ENCODE results near the genes SLC16A2, ATRX and MAGT1.

DNA sequence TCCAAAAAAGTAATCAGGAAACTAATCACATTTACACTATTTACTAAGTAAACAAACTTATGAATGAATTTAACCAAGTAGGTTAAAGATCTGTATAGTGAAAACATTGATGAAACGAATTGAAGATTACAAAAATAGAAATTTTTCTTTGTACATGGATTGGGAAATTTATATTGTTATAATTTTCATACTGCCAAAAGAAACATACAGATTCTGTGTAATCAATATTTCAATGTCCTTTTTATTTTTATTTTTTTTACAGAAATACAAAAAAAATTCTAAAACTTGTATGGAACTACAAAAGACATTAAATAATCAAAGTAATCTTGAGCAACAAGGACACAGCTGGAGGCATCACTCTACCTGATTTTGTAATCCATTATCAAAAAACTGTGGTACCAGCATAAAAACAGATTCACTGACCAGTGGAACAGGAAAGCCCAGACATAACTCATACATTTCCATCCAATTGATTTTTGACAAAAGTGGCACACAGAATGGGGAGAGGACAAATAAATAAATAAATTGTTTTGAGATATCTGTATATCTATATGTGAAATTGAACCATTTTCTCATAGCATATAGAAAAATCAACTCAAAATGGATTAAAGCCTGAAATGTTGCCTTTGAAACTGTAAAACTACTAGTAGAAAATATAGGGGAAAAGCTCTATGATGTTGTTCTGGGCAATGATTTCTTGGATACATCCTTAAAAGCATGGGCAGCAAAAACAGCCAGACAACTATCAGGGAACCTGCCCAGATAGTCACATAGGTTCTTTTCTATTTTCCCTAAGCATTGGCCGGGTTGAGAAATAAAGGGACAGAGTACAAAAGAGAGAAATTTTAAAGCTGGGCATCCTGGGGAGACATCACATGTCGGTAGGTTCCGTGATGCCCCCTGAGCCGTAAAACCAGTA is 299.7 kb upstream of the ZCCHC13 start:
- PRO-cap = no peak

DNA sequence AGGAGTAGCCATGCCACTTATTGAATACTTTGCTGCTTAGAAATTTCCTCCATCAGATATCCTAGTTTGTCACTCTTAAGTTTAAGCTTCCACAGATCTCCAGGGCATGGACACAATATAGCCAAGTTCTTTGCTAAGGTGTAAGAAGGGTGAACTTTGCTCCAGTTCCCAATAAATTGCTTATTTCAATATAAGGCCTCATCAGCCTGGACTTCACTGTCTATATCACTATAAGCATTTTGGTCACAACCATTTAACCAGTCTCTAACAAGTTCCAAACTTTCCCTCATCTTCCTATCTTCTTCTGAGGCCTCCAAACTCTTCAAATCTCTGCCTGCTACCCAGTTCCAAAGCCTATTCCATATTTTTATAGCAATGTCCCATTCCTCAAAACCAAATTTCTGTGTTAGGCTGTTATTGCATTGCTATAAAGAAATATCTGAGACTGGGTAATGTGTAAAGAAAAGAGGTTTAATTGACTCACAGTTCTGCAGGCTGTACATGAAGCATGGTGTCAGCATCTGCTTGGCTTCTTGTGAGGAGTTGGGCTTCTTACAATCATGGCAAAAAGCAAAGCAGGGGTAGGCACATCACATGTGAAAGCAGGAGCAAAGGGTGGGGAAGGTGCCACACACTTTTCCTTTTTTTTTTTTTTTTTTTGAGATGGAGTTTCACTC is 213.3 kb upstream of the ZCCHC13 start:
- PRO-cap = no peak

GRCh38 chrX:74237991-74238576 is 65.9 kb upstream of the ZCCHC13 start:
- PRO-cap = no peak

- PRO-cap = bidirectional peak, plus-strand start at chrX:74293635, minus-strand start at chrX:74293530
These were observed 10.6 kb upstream of the ZCCHC13 start for GRCh38 chrX:74293179-74293932.

- PRO-cap = bidirectional peak, plus-strand start at chrX:74421501, minus-strand start at chrX:74421315
These were observed at the start of gene SLC16A2 for GRCh38 chrX:74421230-74421802. SLC16A2 (plus strand) TSS chrX:74421493.

GRCh38 chrX:74421803-74422564 is 691 bp downstream of the SLC16A2 start:
- PRO-cap = no peak

GRCh38 chrX:74423046-74423640 is 1.9 kb downstream of the SLC16A2 start:
- PRO-cap = unidirectional peak, minus-strand start at chrX:74423173

DNA sequence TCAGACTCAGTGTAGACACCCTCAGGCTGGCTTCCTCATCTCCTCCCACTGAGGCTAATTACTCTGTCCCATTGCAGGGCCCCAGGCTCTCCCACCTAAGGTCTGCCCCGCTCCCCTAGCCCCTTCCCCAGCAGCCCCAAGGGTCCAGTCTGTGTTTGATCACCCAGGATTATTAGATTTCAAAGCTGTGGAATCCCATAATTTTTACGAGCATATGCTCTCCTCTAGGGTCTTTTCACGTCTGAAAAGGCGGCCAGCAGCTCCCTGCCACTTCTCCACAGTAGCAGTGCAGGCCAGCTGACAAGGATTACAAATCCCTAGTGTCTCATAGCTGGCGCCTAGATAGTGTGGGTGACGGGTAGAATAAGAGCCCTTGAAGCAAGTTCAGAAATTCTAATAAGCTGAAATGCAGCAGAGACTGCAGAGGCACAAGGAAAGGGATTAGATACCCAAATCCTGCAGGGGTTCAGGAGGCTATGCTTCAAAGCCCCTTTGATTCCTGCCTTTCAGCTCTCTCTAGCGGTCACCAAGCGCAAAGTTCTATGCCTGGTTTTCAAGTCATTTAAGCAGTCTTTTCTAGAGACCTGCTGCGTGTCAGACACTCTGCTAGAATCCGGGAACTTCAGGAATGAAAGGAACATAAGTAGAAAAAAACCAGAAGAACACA is 79.3 kb downstream of the RLIM start:
- PRO-cap = no peak

DNA sequence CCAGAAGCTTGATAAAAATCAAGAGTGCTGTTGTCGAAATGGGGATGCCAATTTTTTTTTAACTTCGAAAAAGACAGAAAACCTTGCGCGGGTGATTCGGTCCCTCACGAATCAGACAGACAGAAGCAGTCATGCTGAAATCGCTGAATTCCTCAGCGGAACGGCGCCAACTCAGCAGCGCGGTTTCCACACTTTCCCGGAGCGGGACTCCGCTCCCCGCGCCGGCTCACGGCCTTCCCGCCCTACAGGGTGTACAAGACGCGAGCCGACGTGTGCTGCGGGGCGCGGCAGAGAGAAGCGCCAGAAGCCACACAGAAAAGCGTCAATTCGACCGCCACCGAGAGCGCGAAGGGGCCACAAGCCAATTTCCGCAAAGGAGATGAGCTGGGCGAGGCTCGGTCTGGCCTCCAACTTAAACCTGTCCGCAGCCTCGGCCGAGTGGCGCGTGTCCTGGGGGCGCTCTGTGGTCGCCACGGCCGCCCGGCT is 1.3 kb downstream of the NEXMIF start:
- PRO-cap = no peak

- PRO-cap = no peak
These were observed 653 bp downstream of the NEXMIF start for GRCh38 chrX:74924418-74925180.

GRCh38 chrX:75087053-75087365 is 69.1 kb downstream of the ABCB7 start:
- PRO-cap = no peak

- PRO-cap = unidirectional peak, minus-strand start at chrX:75747056; unidirectional peak, minus-strand start at chrX:75747098
These were observed 38.1 kb downstream of the MAGEE2 start for GRCh38 chrX:75746793-75747474.

- PRO-cap = no peak
These were observed 103.8 kb downstream of the ATRX start for GRCh38 chrX:77681910-77682827.

DNA sequence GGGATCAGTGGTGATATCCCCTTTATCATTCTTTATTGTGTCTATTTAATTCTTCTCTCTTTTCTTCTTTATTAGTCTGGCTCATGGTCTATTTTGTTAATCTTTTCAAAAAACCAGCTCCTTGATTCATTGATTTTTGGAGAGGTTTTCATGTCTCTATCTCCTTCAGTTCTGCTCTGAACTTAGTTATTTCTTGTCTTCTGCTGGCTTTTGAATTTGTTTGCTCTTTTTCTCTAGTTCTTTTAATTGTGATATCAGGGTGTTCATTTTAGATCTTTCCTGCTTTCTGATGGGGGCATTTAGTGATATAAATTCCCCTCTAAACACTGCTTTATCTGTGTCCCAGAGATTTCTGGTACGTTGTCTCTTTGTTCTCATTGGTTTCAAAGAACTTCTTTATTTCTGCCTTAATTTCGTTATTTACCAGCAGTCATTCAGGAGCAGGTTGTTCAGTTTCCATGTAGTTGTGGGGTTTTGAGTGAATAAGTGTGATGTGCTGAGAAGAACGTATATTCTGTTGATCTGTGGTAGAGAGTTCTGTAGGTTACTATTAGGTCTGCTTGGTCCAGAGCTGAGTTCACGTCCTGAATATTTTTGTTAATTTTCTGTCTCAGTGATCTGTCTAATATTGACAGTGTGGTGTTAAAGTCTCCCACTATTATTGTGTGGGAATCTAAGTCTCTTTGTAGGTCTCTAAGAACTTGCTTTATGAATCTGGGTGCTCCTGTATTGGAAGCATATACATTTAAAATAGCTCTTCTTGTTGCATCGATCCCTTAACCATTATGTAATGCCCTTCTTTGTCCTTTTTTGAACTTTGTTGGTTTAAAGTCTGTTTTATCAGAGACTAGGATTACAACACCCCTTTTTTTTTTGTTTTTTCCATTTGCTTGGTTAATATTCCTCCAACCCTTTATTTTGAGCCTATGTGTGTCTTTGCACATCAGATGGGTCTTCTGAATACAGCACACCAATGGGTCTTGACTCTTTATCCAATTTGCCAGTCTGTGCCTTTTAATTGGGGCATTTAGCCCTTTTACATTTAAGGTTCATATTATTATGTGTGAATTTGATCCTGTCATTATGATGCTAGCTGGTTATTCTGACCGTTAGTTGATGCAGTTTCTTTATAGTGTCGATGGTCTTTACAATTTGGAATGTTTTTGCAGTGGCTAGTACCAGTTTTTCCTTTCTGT is 32.3 kb downstream of the ATRX start:
- PRO-cap = no peak

DNA sequence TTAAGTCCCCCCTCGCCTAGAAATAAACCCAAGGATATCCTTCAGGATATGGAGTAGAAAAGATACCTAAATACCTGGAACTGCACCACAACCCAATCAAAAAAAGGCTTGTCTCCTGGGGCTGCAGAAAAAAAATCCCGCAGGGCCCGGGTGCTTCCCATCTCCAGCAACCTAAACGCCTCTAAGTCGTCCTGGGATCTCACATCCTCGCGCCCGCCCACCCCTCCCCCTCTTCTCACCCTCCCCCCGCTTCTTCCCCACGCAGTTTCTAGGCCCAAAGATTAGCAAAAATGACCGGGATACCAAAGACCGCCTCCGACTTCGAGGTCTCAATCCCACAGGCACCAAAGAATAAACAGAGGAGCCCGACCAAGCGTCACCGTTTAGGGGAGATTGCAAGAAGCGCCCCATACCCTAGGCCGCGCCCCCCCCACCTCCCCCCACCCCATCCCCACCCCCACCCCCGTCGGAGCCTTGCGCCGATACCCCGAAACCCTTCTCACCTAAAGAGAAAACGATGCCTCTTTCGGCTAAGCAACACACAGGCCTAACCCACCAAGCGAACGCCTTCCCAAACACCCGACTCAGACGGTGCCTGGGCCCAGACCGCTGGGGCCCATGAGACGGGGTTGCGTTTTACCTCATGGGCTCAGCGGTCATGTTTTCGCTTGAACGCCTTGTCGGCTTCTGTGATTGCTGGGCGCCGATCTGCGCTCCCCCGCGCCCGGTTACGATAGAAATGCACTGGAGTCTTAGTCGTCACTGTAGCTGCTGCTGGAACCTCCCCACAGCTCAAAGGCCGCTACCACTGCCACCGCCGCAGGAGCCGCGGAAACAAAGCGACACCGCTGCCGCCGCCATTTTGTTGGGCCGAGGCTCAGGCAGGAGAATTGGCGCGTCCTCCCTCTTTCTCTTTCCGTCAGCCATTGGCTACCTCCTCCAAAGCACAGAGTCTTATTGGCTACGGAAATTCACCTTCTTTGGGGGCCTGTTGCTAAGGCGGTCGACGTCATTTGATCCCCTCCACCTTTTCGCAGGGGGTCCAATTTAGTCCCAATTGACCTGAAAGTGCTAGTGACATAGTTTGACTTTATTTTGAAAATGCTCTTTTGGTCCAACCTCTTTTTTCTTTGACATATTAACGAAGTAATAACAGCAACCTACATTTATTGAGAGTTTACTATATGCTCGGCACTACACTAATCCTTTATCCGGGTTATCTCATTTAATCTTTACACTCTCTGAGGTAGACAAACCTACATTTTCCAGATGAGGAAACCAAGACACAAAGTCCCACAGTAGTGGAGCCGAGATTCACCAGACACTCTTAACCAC is at the start of gene ATRX:
Gene ATRX, minus strand, starts transcription at position 875 of the 1,335 bp plus-strand sequence.
- PRO-cap = bidirectional peak, plus-strand start at position 974 of the sequence, minus-strand start at position 864 of the sequence

DNA sequence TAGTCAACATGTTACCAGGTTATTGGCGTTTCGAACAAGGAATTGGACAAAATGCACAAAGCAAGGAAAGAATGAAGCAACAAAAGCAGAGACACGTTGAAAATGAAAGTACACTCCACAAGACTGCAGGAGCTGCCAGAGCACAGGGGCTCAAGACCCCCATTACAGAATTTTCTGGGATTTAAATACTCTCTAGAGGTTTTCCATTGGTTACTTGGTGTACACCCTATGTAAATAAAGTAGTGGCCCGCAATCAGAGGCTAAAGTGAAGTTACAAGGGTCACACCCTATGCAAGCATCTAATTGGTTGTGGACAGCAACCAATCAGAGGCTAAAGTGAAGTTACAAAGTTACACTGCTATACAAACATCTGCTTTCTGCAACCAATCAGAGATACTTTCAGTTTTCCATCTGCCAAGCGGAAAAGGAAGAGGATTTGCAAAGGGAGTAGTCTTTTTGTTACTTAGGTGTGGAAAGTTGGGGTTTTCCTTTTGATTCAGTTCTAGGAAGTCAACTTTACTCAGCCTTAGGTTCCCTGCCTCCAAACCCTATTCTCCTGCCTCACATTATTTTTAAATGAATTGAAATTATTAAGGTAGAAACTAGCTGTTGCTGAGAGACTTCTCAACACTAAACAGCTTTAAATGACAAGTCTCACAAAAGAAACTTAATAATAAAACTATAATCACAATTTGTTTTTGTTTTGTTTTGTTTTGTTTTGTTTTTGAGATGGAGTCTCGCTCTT is 2.1 kb upstream of the ATRX start:
- PRO-cap = no peak

GRCh38 chrX:77894719-77895996 is at the start of gene MAGT1:
MAGT1 (minus strand) TSS chrX:77895435.
- PRO-cap = bidirectional peak, plus-strand start at chrX:77895736, minus-strand start at chrX:77895431

- PRO-cap = no peak
These were observed 2.1 kb downstream of the PGK1 start for GRCh38 chrX:78105693-78107095.

DNA sequence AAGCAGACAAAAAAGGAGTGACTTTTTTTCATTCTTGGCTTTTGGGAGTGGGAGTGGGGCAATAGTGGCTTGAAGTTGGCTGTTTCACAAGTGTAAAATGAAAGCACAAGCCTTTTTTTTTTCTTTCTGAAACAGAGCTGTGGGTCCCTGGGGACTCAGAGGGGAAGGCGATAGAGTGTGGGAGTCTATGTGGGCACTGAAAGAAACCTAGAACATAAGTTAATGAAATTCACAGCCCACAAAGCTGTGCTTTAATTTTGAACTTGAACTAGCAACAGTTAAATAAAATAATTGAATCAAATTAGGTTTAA is 107.7 kb downstream of the ITM2A start:
- PRO-cap = no peak

GRCh38 chrX:80807811-80808505 is 1.7 kb downstream of the BRWD3 start:
- PRO-cap = bidirectional peak, plus-strand start at chrX:80808281, minus-strand start at chrX:80808054

All from right cardiac atrium (tissue), 1 donor.